Cardiac atrium fibroblast (primary cell): ENCODE measurements around the gene CHRNB2.

GRCh38 chr1:154330204-154330581, 4.9 kb downstream of the ATP8B2 start:
- RAMPAGE, long total RNA, result no peak

- RAMPAGE, long total RNA, result no peak
These were observed 18.5 kb downstream of the ATP8B2 start for GRCh38 chr1:154343574-154344574.

DNA sequence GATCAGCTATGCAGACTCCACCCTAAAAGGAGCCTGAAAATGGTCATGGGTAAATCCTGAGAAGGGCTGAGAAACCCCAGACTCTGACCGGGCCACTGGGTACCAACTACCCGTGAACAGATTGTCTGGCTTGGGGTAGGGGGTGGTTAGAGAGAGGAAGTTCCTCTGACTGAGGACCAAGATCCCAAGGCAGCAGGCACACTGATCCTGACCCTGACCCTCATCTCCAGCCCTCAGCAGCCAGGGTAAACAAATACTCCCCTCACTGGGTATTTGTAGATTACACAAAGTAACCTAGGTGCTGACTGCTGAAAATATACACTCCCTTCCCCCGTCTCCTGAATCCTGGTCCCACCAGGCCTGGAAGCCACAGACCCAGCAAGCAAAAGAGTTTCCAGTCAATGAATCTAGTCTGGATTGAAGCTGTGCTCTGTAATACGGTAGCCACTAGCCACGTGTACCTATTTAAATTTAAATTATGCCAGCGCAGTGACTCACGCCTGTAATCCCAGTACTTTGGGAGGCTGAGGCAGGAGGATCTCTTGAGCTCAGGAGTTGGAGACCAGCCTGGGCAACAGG, 3.3 kb downstream of the IL6R start:
- RAMPAGE, long total RNA, result no peak

DNA sequence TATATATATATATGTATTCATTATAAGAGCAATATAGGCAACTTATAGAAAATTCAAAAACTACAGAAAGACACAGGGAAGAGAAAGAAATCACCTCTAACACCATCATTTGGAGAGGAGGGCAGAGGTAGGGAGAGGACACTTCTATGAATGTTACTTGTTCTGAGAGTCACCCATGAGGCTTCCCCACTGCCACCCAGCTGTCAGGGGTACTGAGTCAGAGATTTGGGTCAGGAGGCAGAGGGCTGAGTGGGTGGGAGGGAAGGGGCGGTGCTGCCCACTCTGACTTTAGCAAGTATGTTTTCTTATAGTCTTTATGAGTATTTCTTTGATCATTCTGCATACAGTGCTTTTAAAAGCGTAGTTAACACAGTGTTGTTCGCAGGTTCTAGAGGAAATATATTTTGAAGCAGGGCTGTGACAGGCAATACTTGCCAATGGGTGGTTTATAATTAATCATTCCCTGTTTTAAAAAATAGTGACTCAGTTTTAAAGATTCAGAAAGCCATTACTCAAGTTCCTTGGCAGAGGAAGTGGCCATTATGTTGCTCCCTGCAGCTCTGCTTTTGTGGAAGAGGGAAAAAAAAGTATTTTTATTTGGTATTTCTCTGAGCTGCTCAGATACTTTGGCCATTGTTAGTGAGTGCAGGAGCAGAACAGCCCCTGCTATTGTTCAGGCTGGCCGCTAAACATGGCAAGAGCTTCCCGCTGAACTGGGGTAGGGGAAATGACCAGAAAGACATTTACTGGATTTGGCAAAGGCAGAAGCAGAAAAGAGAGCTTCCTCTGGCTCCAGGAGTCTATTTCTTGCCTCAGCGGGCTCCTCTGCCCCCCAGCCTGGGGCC, 18.4 kb downstream of the IL6R start:
- RAMPAGE, long total RNA, result no peak

DNA sequence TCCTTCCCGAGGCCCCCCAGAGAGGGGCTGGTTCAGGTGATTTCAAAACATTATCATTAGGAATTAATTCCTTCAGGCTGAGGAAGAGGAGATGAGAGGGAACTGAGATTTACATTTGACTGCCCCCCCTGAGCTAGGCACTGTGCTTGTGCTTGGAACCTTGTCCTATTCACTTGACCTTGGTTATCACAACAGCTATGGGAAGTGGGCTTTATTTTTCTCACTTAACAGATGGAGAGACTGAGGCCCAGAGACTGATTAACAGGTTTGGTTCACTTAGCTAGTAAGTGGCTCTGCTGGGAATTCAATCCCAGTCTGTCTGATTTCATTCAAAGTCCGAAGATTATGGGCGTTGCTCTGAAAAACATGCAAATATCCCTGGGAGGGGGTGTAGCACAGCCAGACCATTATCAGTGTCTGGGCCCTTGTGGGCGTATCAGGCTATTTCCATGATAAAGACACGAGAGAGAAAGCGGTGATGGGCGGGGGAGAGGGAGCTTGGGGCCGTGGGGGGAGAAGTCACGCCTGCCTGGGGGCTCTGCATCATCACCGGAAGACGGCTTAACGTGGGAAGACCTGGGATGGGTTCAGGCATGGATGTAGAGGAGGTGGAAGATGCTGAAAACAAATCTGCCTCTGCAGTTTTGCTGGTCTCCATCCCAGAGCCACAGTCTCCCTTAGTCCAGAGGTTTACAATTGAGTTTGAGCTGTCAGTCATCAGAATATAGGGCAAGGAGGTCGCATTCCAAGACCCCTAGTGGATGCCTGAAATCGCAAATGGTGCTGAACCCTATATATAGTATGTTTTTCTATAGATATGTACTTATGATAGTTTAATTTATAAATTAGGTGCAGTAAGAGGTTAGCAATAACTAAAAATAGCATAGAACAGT, 25.7 kb downstream of the IL6R start:
- RAMPAGE, long total RNA, result no peak

- RAMPAGE, long total RNA, result no peak
These were observed 28.4 kb downstream of the IL6R start for GRCh38 chr1:154433548-154434009.

DNA sequence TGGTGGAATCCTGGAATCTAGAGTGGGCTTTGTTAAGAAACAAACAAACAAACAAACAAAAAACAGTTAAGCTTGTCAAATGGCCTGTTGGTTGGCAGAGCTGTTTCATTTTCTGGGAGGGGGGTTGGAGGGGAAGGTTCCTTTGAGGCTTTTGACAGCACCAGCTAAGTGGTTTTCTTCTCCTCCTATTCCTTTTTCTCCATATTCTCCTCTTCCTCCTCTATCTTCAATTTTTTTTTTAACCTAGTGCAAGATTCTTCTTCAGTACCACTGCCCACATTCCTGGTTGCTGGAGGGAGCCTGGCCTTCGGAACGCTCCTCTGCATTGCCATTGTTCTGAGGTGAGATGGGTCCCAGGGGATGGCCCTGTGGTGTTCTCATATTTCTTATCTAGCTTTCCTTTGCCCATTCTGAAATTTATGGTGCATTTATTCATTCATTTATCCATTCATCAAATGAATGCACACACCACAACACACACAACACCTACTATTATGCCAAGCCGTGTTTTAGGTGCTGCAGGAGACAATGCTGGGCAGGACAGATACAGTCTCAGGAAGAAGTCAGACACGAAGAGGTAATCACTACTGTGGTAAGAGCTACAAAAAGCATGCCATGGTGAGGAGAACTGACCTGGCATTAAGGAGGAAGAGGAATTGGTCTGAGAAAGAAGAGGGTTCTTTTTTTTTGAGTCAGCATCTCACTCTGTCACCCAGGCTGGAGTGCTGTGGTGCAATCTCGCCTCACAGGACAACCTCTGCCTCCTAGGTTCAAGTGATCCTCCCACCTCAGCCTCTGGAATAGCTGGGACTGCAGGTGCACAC, 47.6 kb upstream of the TDRD10 start:
- RAMPAGE, long total RNA, result no peak

DNA sequence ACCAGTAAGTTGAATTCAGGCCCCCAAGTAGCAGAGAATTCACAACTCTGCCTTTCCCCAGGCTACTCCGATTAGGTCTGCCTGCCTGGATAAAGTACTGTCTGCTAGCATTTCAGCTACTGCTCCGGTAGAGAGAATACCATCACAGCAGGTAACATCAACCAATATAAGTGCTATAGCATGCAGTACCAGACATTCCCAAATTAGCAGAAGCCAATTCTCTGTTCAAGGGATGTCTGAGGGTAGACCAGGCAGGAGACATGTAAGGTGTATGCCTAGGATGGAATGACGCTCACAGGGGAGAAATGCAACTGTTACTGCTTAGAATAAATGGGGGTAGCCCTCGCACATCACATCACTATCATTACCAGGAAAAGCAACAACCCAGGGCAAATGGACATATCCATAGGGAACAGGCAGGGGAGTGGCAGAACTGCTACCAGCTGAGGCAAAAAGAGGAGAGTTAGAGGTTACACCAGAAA, 1.2 kb downstream of the UBE2Q1 start:
- RAMPAGE, long total RNA, result no peak

- RAMPAGE, long total RNA, result no peak
These were observed at the start of gene CHRNB2 for GRCh38 chr1:154567434-154568222. CHRNB2 (plus strand) TSS chr1:154567778.

GRCh38 chr1:154584475-154585113, 17.0 kb downstream of the CHRNB2 start:
- RAMPAGE, long total RNA, result no peak

DNA sequence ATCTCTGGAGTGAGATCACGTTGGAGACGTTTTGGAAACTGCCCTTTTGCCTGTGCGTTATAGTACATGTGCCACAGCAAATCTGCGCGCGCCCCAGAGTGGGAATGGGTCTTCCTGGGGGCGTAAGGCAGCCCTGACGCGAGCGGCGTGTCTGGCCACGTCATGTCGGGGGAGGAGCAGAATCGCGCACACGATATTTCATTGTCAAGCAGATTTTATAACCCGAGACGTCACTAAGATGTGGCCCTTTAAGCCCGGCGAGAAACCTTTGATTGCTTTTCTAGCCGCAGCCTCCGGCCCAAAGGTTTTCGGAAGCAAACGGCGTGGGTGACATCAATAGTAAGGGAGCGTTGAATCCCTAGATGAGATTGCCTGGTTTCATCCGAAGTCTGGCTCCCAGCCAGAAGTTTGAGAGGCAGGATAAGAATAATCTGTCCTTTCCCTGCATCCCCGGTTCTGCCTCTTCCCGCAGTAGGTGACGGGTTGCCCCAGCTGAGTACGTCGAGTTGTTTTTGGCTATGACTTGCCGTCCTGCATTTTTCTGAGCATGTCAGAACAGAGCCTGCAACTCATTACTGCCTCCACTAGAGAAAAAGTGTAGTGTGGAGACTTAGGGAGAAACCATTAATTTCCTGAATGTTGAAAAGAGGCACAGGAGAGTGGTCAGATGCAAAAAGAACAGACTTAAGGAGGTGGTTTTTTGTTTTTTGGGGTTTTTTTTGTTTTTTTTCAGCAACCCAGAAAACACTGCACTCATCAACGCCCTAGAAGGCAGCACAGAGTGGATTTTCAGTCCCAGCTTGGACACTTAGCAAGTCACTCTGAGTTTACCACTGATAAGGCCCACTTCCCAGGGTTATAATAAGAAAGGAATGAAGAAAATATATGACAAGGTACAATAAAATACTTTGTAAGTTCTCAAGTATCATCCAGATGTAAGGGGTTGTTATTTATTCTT, 892 bp upstream of the PMVK start:
- RAMPAGE, long total RNA, result no peak

DNA sequence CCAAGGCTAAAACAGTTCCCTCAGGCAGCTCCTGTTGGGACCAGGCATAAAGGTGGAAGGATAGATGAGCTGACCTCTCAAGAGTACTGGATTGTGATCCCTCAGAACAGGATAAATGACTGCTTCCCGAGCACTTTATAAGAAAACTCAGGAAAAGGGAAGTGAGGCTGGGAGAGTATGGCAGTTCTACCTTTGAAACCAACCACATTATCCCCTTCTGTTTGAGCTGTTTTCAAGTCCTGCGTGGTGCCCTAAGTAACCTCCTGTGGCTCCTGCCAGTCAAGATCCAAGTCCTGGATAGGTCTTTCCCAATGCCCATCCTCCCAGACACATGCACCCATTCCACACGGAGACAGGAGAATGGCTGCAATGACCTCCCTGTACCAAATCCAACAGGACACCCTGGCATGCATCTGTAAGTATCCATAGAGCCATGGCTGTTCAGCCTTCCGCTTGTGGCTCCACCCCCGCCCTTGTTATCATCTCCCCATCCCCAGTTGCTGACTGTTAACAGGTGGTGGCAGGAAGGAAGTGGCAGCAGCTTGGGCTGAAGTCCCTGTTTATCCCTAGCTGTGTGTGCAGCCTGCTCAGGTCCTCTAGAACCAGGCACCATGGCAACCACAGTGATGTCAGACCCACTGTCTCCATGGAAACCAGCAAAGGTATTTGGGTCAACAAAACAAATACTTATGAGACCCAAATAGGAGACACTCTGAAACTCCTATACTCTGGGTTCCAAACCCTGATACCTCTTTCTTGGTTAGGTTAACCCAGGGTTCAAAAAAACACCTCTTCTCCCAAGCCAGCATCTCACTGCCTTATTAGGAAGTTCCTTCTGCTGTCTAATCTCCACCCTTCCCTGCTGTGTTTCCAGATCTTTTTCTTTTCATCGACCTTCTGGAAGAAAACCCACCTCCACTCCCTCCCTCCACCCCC, 866 bp downstream of the PBXIP1 start:
- RAMPAGE, long total RNA, result no peak

- RAMPAGE, long total RNA, result no peak
These were observed 12.5 kb downstream of the ZBTB7B start for GRCh38 chr1:155014566-155015972.

DNA sequence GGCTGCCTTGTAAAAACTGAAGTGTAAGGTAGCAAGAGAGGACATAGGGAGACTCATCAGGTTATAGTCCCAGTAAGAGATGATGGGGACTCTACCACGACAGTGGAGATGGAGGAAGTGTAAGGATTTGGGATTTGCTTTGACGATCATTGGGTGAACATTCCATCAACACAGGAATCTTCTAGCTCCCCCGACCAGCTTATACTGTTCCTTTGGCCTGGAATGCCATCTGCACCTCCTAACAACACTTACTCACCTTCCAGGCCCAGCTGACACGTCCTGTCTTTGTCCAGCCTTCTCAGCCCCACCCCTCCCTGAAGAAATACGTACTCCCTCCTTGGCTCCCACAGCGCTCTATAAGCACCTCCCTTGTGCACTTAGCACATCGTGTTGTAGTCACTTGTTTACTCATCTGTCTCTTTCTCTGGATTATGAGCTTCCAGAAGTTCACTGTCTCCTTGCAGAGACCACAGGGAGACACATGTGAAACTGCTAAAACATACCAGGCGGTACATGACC, 4.8 kb downstream of the DCST1 start:
- RAMPAGE, long total RNA, result no peak

- RAMPAGE, long total RNA, result no peak
These were observed 875 bp upstream of the ADAM15 start for GRCh38 chr1:155050101-155050781.

DNA sequence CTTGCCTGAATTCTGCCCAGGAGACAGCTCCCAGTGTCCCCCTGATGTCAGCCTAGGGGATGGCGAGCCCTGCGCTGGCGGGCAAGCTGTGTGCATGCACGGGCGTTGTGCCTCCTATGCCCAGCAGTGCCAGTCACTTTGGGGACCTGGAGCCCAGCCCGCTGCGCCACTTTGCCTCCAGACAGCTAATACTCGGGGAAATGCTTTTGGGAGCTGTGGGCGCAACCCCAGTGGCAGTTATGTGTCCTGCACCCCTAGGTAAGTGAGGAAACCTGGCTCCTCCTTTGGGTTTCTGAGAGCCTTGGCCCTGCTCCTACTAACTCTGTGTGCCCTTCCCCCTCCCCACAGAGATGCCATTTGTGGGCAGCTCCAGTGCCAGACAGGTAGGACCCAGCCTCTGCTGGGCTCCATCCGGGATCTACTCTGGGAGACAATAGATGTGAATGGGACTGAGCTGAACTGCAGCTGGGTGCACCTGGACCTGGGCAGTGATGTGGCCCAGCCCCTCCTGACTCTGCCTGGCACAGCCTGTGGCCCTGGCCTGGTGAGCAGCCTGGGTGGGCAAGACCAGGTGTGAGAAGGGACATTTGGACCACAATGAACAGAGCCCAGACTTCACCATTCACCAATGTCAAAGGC, 5.5 kb upstream of the EFNA4 start:
- RAMPAGE, long total RNA, result no peak

DNA sequence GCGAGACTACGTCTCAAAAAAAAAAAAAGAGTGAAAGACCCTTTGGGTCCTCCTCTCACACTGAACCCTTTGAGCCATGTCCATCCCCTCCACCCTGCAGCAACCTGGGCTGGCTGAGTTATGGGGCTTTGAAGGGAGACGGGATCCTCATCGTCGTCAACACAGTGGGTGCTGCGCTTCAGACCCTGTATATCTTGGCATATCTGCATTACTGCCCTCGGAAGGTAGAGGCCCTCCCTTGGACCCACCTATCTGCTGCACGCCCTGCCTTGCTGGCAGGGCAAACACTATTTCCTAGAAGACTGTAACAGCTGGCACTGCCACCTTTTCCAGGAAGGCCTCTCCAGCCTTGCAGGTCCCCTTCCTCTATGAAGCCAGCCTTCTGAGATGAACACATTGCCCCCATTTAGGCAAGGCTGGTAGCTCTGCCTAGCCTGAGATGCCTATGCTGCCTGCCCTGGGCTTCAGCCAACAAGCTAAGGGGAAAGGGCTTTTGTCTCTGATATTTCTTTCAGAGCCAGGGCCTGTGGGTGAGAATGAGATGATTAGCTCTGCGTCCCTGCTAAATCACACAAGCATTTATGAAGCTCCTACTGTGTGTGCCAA, 1.2 kb downstream of the SLC50A1 start:
- RAMPAGE, long total RNA, result no peak

GRCh38 chr1:155201324-155201818, 6.3 kb downstream of the THBS3 start:
- RAMPAGE, long total RNA, result no peak

DNA sequence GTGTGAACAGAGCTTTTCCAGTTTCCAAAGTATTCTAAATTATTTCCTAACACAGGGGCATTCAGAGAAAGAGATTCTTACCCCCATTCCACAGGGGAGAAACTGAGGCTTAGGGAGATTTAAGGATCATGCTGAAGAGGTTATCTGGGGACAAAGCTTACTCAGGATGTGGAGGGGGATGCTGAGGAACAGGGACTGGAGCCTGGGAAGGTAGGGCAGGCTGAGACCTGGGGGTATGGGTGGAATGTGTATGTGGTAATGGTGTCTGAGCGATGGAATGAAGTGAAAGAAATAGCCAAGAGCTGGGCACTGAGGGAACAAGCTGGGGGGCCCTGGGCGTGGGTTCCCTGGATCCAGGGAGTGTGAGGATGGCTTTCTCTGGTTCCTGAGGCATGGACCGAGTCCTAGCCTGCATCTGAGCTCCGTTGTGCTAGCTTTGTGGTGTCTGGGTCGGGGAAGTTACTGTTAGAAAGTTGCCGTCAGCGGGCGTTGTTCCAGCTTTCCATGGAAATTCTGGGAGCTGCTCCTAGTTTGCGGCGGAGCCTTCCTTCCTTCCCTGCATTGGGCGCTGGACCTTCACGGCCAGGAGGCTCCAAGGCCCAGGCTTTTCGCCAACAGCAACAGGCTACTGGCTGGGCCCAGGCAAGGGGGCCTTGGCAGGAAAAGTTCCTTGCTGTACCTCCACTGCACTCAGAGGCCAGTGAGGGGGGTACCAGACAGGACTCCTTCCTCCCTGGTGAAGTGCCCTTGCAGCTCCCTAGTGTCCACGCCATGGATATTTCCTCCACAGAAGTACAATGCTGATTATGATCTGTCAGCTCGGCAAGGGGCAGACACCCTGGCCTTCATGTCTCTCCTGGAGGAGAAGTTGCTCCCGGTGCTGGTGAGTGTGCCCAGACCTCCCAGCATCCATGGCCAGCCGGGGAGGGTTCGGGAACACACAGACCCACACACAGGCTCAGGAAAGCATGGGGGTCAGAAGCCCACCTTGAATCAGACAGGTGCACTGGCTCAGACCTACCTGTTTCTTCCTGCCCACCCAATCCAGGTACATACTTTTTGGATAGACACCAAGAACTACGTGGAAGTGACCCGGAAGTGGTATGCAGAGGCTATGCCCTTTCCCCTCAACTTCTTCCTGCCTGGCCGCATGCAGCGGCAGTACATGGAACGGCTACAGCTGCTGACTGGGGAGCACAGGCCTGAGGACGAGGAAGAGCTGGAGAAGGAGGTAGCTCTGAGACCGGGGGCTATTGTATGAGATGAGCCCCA, 3.3 kb downstream of the MTX1 start:
- RAMPAGE, long total RNA, result no peak

DNA sequence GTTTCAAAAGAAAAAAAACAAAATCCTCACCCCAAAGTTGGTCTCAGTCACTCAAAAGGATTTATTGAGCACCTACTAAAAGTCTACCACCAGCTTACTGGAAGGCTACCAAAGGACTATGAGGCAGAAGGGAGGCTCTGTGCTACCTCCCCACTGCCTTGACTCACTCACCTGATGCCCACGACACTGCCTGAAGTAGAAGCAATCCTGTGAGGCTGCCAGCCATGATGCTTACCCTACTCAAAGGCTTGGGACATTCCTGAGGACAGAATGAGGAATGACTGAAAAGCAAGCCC, 642 bp downstream of the GBA1 start:
- RAMPAGE, long total RNA, result no peak